Right lobe of liver (tissue), 4 donors: Measurements from ENCODE around the gene GPR18.

- PRO-cap, 4 experiments: peak in 1 of 4 experiments; most common plus-strand start chr13:98490661 (in 1); most common minus-strand start chr13:98490490 (in 1)
- RAMPAGE, long total RNA, 2 experiments: no peak in any of the 2 experiments
These were observed 86.4 kb downstream of the STK24 start for GRCh38 chr13:98490408-98490932.

DNA sequence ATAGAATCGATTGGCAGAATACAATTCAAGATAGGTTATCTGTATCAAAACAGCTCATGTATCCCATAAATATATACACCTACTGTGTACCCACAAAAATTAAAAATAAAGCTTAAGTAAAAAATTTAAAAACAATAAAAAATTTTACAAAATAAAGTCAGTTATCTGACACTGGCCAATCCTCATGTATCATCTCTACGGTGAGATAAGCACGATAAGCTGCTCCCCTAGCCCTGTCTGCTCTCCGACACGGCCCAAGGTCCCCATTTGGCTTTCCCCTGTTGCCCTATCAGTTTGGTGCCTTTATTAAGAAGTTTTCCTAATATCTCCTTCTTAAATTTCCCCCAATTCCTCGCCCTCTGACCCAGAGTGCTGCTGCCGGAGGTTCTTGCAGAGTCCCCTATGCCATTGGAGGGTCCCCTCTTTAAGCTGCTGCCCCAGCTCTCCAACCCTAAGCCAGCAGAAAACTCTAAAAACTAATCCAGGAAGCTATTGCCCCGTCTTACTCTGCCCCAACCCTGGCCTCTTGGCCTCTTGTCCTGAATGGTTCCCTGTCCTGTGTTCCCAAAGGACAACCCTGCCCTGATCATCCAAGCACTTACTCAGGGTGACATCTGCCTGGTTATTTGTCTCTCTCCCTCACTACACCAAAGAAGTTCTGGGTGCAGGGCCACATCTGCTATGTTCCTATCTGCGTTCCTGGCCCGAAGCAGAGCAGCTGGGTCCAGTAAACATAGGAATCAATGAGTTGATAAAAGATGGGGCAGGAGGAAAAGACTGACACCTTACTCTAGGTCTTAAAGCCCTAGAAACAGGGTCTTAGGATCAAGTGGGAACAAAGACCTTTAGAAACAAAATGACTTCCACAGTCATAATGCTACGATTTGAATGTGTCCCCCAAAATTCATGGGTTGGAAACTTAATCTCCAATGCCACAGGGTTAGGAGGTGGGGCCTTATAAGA lies 75.1 kb downstream of the STK24 start:
- PRO-cap, 4 experiments: peak in 1 of 4 experiments; most common minus-strand start position 468 of the sequence (in 1)
- RAMPAGE, long total RNA, 2 experiments: no peak in any of the 2 experiments

DNA sequence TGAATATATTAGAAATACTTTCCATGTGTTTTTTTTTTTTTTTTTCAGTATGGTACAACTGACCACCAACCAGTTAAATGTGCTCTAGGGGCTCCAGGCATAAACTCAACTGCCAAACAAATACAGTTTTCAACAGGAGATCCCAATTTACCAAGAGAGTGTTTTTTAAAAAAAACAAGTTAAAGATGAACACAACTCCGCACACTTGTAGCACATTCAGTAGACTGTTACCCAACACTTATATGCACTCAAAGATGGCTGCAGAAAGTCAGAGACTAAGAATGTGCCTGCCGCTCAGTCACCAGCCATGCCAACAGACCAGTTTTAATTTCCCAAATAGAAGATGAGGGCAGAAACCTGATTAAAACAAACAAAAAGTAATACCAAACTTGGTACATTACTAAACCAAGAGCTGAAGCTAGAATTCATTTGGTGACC lies 73.9 kb downstream of the STK24 start:
- PRO-cap, 4 experiments: peak in 4 of 4 experiments; most common minus-strand start position 315 of the sequence (in 4)
- RAMPAGE, long total RNA, 2 experiments: no peak in any of the 2 experiments

GRCh38 chr13:98516758-98517110 lies 60.2 kb downstream of the STK24 start:
- PRO-cap, 4 experiments: peak in 2 of 4 experiments; most common minus-strand start chr13:98517041 (in 2)
- RAMPAGE, long total RNA, 2 experiments: no peak in any of the 2 experiments

GRCh38 chr13:98541126-98542090 lies 35.5 kb downstream of the STK24 start:
- PRO-cap, 4 experiments: no peak in any of the 4 experiments
- RAMPAGE, long total RNA, 2 experiments: no peak in any of the 2 experiments

- PRO-cap, 4 experiments: peak in 4 of 4 experiments; most common plus-strand start chr13:98571287 (in 2); most common minus-strand start chr13:98571151 (in 4)
- RAMPAGE, long total RNA, 2 experiments: no peak in any of the 2 experiments
These were observed 5.9 kb downstream of the STK24 start for GRCh38 chr13:98570757-98571647.

DNA sequence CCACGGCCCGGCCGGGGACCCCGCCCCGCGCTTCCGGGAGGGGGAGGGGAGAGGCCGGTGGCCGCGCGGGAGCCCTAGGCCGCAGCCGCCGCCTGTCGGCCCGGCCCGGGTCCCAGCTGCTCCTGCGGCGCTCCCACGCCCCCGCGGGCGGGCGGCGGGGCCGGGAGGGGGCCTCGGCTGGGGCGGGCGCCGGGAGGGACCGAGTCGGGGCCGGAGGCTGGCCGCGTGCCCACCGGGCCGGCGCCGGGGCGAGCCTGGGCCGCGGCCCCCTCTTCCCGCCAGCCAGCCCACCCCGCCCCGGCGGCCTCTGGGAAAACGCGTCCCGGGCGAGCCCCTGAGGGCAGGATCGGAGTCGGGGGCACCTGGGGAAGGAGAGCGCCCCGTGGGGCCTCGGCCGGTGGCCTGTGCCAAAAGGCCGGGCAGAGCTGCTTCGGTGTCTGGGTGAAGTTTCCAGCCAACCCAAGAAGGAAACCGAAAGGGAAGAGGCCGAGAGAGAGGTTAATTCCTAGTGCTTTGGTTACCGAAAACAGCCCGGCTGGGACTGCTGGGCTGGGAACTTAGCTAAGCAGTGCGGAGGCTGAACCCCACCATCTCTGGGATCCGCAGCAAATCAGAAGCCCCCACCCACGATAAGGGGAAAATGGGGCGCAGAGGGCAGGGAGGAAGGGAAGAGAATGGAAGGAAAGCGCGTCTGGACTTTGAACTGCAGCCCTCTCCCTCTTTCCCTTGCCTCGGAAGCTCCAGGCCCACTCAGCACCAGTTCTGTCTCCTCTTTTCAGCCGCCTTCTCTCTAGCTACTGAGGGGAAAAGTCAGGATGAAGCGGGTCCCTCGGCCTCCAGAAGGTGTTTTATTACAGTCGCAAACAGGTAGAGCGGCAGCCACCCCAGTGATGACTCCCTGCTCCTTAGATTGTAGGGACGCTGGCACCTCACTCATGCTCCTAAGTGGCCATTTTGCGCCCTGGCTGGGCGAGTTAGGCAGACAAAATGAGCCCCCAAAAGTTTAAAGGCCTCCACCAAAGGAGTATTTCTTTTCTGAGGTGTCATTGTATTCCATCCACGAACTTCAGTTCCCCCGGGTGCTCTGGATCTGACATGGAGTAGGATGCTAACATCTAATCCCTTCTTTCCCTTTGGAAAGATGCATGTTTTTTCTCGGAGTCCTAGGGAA lies 657 bp upstream of the STK24 start:
- PRO-cap, 4 experiments: peak in 4 of 4 experiments; most common plus-strand start position 50 of the sequence (in 4); most common minus-strand start position 676 of the sequence (in 4)
- RAMPAGE, long total RNA, 2 experiments: no peak in any of the 2 experiments

DNA sequence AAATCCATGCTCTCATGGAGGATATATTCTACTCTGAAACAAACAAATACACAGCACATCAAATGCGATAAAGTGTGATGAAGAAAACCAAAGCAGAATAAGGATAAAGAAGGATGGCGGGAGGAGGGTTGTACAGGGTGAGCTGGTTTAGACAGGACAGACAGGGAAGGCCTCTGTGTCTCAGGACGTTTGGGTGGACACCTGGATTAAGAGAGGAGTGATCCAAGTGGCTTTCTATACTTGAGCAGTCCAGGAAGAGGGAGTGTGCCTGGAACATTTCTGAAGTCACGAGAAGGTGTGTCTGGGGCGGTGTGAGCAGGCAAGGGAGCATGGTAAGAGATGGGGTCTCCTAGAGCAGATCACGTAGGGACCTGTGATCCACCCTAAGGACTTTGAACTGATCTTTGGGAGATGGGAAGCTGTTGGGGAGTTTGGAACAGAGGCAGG lies 15.4 kb upstream of the STK24 start:
- PRO-cap, 4 experiments: no peak in any of the 4 experiments
- RAMPAGE, long total RNA, 2 experiments: no peak in any of the 2 experiments

DNA sequence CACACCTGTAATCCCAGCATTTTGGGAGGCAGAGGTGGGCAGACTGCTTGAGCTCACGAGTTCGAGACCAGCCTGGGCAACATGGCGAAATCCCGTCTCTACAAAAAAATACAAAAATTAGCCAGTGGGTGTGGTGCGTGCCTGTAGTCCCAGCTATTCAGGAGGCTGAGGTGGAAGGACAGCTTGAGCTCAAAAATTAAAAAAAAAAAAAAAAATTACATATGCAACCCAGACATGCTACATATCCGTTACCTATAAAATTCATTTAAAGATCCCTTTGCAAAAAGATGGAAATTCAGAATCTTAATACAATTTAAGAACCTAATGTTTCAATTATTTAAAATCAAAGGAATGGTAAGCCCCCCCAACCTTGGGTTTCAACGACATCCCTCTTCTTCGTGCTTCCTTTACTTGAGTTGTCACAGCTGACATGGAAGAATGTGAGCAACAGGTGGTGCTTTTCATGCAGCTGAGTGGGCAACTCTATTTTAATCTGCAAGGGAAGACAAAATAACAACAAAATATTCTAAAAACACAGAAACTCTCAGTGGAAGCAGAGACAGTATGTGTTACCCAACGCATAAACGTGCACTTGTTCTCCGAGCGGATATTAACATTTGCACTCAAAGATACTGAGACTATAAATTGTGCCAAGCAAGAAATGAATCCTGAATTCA lies 92.4 kb downstream of the DOCK9 start:
- PRO-cap, 4 experiments: no peak in any of the 4 experiments
- RAMPAGE, long total RNA, 2 experiments: no peak in any of the 2 experiments

DNA sequence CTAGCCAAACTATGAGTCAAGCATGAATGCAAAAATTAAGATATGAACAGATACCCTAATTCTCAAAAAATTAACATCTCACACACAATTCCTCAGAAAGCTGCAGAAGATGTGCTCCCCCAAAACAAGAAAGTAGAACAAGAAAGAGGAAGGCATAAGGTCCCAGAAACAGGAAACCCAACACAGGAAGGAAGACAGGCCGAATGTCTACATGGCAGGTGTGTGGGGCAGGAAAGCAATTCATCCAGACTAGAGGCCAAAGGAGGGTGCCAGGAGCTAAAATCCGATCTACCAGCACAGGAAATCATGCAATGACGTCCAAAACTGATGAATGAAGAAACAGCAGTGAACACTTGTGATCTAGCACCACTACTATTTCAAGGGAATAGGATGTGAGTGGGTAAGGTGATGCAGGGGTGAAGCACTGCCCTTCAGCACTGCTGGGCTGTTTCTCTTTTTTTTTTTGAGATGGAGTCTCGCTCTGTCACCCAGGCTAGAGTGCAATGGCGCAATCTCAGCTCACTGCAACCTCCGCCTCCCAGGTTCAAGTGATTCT lies 59.1 kb downstream of the DOCK9 start:
- PRO-cap, 4 experiments: no peak in any of the 4 experiments
- RAMPAGE, long total RNA, 2 experiments: no peak in any of the 2 experiments

DNA sequence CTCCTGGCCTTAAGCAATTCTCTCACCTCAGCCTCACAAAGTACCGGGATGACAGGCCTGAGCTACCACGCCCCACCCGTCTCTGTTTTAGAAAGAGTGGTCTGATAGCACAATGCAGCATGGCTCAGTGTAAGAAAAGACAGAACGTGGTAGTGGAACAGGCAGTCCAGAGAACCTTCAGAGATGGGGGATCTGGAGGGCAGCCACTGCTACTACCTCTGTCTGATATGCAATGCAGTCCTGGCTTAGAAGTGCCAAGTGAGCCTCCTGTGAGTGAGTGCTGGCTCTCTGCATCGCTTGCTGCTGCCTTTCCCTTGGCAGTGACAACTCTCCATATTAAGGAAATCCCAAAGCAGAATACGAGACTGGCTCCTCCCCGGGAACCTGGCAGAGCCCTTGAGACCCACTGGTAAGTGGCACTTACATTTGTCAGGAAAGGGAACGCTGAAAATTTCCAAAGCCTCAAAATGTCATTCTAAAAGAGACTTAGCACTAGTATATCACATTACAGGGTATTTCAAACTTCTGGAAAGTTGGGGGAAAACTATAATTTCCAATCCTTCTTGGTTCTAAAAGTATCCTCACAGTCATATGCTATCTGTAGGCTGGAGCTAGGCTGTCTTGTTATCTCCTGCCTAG lies 7.5 kb downstream of the DOCK9 start:
- PRO-cap, 4 experiments: no peak in any of the 4 experiments
- RAMPAGE, long total RNA, 2 experiments: no peak in any of the 2 experiments

DNA sequence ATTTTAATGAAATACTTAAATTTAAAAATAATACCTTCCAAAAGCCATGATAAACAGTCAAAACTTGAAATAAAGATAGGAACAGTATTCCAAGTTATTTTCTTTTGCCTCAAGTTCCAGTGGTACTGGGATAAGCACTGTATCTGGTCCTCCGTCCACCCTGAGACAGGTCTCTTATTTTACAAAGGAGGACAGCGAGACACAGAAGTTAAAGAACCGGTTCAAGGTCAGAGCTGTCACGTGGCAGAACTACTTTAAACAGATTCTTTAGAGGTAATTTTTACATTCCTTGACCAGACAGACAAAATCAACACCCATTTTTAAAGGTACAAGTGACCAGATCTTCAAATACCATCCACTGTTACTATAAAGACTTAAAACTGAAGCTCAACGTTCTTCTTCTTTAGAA lies 10.4 kb upstream of the DOCK9 start:
- PRO-cap, 4 experiments: no peak in any of the 4 experiments
- RAMPAGE, long total RNA, 2 experiments: no peak in any of the 2 experiments

GRCh38 chr13:99196858-99197185 lies 3.8 kb upstream of the UBAC2 start:
- PRO-cap, 4 experiments: no peak in any of the 4 experiments
- RAMPAGE, long total RNA, 2 experiments: no peak in any of the 2 experiments

DNA sequence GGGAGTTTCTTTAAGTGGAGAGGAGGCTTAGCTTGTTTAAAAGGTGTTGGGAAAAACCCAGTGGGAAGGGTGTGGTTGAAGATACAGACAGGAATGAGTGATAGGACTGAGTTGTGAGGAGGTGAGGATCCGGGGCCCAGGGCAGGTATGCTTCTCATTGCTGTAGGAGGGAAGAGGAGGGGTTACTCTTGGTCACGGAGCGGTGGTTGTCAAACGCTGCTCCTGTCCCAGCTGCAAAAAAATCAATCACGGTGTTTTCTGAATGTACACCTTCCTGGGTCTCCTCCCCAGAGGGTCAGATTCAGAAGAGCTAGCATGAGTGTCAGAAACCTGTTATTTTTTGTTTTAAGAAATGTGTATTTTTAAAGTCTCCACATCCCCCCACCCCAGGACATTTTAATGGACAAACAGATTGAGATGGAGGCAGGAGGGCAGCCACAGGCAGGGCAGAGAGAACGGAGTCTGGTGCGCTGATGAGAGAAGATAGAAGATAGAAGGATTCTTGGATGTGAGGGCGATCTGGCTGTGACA lies 4.6 kb downstream of the UBAC2 start:
- PRO-cap, 4 experiments: no peak in any of the 4 experiments
- RAMPAGE, long total RNA, 2 experiments: no peak in any of the 2 experiments

GRCh38 chr13:99258195-99258769 lies at the start of gene GPR18:
Gene GPR18 (minus strand): TSS chr13:99258379.
- PRO-cap, 4 experiments: peak in 2 of 4 experiments; most common minus-strand start chr13:99258378 (in 2)
- RAMPAGE, long total RNA, 2 experiments: no peak in any of the 2 experiments

DNA sequence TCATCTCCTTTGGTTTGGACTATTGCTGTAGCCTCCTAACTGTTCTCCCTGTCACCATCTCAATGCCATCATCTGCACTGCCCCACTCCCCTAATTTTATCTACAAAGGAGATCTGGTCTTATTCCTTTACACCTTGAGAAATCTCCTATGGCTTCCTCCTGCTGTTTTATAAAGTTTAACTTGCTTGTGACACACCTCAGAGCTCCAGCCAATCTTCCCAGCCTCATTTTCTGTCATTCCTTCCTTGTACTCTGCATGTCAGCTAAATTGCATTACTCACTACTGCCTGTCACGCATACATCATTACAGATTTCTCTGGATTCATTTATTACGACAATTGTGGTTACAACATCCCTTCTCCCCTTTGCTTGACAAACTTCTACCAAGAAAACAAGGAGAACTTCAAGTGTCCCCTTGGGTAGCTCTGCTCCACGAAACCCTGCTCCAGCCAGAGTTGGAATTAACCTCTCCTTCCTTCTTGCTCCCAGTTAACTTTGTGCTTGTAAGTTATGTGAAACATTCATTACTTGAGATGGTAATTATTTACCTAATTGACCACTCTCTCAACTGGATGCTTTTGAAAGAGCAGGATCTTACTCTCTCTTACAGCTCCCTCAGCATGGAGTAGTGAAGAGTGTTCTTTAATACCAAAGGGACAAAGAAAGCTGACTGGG lies 22.0 kb upstream of the GPR18 start:
- PRO-cap, 4 experiments: peak in 2 of 4 experiments; most common plus-strand start position 397 of the sequence (in 2); most common minus-strand start position 254 of the sequence (in 2)
- RAMPAGE, long total RNA, 2 experiments: no peak in any of the 2 experiments

- PRO-cap, 4 experiments: peak in 4 of 4 experiments; most common plus-strand start chr13:99286025 (in 4); most common minus-strand start chr13:99285894 (in 1)
- RAMPAGE, long total RNA, 2 experiments: no peak in any of the 2 experiments
These were observed 21.4 kb downstream of the GPR183 start for GRCh38 chr13:99285774-99286222.

- PRO-cap, 4 experiments: no peak in any of the 4 experiments
- RAMPAGE, long total RNA, 2 experiments: no peak in any of the 2 experiments
These were observed 5.3 kb downstream of the GPR183 start for GRCh38 chr13:99301895-99302333.

GRCh38 chr13:99302961-99303480 lies 4.2 kb downstream of the GPR183 start:
- PRO-cap, 4 experiments: no peak in any of the 4 experiments
- RAMPAGE, long total RNA, 2 experiments: no peak in any of the 2 experiments

- PRO-cap, 4 experiments: peak in 2 of 4 experiments; most common plus-strand start chr13:99304128 (in 1); most common minus-strand start chr13:99303985 (in 2)
- RAMPAGE, long total RNA, 2 experiments: no peak in any of the 2 experiments
These were observed 3.1 kb downstream of the GPR183 start for GRCh38 chr13:99303589-99304965.